Foreskin keratinocyte (primary cell): ENCODE results near the gene NRGN.

DNA sequence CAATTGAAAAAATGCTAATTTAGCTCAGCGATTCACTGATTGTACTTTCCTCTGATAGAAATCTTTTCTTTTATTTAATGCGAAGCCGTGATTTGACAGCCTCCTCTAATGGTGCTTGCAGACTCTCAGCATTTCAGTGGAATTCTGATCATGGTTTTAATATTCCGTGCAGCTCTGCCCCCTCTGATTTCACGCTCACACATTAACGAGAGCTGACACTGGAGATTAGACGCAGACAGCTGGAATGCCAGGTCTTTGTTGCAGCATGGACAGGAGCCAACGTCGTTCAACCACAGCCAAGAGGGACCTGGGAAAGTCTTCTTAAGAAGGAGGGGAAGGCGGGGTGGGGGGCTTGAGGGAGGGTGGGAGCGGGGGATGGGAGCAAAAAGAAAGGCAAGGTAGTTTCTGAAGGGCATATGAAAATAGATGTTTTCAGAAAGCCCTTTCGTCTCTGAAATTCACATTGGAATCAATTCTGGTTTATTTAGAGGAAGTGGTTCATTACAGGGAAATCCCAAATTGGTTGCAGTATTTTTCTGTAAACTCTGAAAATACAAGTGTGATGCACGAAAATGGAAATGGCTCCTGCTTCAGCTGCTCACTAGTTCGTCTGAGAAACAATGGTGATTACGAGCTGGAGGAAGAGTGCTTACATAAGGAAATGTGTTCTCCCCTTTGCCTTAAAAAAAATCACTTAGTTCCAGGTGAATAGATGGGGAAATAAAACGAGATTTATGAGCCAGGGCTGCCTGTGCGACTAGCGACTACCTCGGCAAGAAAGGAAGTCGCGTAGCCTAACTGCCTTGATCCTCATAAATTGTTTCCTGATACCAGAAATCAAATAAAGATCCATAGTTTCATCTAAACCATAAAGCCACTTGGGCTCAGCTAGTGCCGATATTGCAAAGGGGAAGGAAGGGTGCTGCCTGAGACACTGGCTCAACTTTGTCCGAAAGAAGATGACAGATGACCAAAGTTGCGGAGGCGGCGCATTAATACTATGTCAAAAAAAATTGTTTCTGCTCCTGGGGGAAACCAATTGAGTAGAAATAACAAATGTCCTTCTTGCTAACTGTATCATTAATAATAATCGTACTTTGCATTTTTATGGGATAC lies 186.1 kb downstream of the BLID start:
- RAMPAGE, total RNA = no peak

- RAMPAGE, total RNA = no peak
Observed at GRCh38 chr11:121930675-121930925, 185.4 kb downstream of the BLID start.

DNA sequence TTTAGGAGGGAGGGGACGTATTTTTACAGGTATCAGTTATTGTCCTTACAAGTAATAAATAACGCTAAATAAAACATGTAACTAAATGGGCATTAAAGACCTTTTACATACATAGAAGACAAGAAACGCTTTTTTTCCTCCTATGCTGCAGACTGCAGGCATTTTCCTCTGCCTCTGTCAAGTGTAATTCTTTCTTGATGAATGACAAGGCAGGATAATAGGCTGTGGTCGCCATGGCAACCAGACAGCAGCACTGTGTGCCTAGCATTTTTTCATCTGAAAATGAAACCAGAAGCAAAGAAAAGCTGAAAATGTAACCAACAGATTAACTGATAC lies 46.1 kb downstream of the BLID start:
- RAMPAGE, total RNA = no peak

DNA sequence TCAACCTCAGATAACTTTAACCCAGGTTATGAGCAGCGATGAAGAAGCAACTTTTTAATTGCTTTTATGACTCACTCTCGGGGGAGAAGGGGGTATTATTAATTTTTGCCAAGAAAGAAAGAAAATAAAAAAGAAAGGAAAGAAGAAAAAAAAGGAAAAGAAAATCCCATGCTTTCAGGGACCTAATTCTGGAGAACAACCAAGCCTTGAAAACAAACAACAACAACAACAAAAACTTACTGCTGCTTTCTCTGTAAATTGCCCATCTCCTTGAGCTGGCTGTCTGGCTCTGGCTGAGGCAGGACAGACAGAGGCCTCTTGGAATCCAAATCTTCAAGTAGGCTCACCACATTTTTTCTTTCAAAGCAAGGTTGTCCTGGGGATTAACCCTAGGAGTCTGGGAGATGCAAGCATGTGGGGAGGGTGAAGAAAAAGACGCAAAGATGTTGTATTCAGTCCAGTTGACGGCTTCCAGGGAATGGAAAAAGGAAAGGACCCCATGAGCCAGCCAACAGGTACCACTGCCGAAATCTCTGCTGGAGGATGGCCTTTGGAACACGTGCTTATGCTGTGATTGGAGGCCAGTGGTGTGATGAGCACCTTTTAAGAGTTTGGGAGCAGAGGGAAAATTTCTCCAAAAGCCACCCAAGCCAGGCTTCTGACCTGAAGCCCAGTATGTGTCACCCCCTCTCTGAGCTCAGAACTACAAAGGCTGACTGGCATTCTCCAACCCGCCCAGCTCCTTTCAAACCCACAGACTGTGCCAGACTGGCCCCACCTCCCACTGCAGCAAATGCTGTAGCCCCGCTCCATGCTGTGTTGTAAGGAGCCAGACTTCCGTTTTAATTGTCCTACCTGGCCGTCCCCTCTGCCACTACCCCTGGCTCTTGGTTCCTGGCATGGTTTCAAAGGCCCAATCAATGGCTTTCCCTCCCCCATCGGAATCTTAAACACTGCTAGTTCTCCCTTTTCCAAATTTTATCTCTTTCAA lies 10.9 kb downstream of the BLID start:
- RAMPAGE, total RNA = no peak

GRCh38 chr11:122146481-122146742 lies 30.4 kb upstream of the BLID start:
- RAMPAGE, total RNA = no peak

- RAMPAGE, total RNA = no peak
Observed at GRCh38 chr11:122157484-122157911, 41.5 kb upstream of the BLID start.

GRCh38 chr11:122322108-122322483 lies 206.1 kb upstream of the BLID start:
- RAMPAGE, total RNA = no peak

GRCh38 chr11:122580531-122580851 lies 75.0 kb upstream of the UBASH3B start:
- RAMPAGE, total RNA = no peak

GRCh38 chr11:122654324-122654598 lies 1.3 kb upstream of the UBASH3B start:
- RAMPAGE, total RNA = no peak

DNA sequence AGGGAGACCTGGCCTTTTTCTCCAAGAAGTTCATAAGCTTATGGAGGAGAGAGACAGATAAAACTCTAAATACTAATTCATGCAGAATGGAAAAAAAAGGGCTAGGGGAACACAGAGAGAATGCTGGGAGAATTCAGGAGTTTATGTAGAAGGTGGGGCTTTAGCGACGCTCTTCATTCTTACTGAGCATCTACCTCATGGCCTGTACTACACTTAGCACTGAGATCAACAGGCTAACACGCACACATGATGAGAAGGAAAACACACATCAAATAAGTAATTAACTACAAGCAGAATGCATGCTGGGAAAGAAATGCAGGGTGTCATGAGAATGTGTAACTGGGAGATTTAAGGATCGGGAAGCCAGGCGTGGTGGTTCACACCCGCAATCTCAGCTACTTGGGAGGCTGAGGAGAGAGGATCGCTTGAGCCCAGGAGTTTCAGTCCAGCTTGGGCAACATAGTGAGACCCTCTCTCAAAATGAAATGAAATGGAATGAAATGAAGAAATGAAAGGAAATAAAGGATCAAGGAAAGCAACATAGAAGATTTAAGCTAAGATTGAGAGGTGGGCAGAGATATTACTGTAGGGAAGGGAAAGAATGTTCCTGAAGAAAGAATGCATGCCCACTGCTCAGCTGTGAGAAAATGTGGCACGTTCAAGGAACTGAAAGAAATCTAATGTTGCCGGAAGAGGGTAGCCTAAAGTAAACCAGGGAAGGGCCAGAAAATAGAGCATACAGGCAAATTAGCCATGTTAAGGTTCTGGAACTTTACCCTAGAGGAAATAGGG lies 81.1 kb downstream of the UBASH3B start:
- RAMPAGE, total RNA = no peak

- RAMPAGE, total RNA = no peak
Observed at GRCh38 chr11:122738073-122738613, 82.6 kb downstream of the UBASH3B start.

- RAMPAGE, total RNA = no peak
Observed at GRCh38 chr11:122743536-122743886, 88.0 kb downstream of the UBASH3B start.

DNA sequence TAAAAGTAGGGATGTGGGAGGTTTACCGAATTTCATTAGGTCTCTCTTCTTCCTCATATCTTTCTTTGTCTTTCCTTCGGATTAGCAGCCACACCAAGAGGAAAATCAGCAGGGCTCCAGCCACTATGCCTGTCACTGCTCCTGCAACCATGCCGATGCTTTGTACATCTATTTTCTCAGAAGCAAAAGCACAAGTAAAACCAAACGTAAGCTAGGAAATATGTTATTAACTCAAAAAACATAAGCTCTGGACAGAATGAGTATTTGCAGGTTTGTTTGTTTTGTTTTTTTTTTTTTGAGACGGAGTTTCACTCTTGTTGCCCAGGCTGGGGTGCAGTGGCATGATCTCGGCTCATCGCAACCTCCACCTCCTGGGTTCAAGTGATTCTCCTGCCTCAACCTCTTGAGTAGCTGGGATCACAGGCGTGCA lies 12.8 kb upstream of the HSPA8 start:
- RAMPAGE, total RNA = no peak

- RAMPAGE, total RNA = no peak
Observed at GRCh38 chr11:123145240-123145806, 49.7 kb downstream of the CLMP start.

DNA sequence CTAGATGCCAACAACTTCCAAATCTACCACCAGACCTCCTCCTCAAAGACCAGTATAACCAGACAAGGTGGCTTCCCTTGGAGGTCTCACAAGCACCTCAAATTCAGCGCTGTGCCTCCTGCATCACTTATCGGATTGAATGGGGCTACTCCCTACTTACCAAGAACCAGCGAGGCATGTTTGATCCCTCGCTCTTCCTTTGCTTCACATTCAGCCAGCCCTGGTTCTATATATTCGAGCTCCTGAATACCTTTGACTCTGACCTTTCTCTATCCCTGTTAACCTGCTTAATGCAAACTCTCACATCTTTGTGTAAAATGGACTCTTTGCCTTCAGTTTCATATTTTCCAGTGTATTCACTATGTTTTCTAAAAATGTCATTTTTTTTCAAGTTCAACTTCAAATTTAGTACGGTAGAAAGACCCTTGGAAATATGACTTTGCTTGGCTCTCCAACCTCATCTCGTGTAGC lies 48.3 kb downstream of the CLMP start:
- RAMPAGE, total RNA = no peak

DNA sequence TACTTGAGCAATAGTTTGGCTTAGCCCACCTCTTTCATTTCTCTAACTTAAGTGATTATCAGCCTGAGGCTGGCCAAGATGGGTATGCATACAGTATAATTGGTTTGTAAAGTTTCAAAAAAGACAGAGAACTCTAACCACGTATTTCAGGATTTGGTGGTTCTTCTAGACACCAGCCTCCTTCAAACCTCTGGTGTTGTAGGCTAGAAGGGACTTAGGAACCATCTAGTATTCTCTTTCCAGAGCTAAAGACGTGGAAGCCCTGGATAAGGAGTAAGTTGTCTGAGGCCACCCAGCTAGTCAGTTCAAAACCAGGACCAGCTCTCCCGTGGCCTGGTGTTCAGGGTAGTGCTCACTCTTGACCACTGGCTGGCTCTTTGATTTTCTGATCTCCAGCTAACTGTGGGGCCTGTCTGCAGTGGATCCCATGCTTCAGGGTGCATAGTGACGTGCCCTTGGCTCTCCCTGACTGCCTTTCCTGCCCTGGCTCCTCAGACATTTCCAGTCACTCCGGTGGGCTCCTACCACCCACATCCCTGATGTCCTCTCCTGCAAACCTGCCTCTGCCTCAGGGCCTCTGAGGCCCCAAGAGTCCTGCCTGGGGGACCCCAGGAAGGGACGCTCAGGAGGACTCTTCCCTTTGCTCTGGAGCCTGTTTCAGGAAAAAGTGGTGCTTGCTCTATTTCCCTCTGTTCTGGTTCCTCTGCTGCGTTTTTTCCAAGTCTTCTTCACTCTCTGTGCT lies 1.3 kb downstream of the CLMP start:
- RAMPAGE, total RNA = no peak

GRCh38 chr11:123453810-123454918 lies 24.1 kb downstream of the GRAMD1B start:
- RAMPAGE, total RNA = no peak

DNA sequence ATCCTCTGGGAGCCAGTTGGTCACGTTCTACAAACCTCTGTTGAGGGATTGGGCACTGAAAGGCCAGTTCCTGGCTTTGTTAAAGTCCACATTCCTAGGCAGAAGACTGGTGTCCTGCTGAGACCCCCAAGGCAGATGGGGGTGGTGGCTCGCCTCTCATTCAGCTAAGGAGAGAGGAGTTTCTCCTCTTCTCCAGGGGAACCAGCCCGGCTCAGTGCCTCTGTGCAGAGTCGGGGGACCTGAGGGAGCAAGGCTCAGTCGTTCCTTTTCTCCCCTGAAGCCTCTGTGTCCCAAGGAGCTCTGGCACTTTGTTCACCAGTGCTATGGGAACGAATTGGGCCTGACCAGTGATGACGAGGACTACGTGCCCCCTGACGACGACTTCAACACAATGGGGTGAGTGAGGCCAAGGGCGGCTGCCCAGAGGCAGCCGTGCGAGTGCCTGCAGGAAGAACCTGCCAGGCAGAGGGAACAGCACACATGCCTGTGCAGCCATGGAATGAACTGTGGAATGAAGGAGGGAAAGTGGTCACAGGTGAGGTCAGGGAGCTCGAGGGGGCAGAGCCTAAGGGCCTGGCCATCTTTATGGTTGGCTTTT lies 51.2 kb downstream of the SCN3B start:
- RAMPAGE, total RNA = no peak

- RAMPAGE, total RNA = no peak
Observed at GRCh38 chr11:124170057-124170808, 12.9 kb upstream of the OR10D3 start.

DNA sequence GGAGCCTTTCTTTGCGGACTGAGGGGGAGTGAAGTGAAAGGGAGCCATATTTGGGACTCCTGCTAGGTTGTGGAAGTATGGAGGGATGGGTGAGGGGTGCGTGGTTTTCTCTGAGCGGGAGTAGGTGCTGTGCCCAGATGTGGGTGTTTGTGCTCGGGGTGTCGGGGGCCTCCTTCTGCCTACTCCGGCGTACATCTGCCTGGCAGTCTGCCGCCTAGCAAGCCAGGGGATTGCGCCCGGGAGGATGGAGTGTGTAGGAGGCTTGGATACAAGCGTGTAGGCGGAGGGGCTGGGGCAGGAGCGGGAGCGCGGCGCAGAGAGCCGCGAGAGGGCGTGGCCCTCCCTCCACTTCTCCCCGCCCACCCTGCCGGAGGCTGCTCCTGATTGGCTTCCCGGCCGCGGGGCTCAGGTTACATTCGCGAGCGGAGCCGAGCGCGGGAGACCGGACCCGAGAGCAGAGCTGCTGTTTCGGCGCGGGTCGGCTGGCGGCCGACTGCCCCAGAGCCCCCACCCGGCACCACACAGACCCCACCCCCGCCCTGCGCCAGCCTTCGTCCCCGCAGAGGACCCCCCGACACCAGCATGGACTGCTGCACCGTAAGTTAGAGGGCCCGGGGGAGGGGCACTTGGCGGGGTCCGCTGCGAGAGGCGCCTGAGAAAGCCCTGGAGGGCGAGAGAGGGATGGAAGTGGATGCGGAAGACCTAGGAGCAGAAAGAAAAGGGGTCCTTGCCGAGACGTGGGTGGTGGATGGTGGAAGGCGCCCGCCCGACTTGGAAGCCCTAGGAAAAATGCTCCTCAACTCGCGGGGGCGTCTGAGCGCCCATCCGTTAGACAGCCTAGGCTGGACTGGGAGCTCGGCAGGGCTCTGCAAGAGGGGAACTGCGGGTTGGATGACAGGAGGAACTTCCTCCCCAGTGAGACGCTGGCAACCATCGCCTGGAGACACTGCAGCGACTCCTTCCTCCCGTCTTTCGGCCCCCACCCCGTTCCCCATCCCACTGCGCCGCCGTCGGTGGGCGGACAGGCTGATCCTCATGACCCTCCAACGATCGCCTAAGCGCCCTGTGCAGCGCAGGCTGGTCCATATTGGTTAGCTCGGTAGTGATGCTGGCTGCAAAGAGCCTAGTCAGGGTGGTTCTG lies at the start of gene NRGN:
NRGN (plus strand) TSS at position 440 of the 1,141 bp plus-strand sequence.
- RAMPAGE, total RNA = no peak